Heart (tissue), 3 donors: Measurements from ENCODE around the genes ELL3, WDR76, FRMD5 and CTDSPL2.

DNA sequence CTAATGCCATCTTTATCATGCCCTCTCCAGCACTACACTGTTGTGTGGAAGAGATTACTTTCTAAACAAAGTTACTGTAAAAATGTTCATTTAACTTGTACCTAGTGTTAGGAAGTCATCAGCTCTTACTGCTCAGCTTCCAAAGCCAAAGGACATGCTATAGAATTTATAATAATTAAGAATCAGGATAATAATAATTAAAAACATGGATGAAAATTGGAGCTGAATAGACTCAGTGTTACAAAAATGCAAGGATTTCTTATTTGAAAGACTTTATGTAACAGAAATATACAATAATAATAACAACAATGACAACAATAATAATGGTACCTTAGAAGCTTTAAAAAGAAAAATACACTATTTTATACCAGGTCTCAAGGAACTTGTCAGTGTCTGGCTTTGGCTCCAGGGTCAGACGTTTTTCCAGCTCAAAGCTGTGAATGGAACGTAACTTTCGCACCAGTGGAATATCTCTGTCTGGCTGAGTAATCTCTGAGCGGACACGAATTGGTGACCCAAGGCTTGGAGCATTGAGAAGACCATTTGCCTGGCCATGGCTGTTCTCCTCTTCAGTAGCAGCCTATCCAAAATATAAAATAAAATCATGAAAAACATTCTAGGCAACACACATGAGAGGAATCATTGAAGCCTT is 39.9 kb upstream of the CDAN1 start:
- RAMPAGE, long total RNA, 2 experiments, result no peak in any of the 2 experiments

- RAMPAGE, long total RNA, 2 experiments, result no peak in any of the 2 experiments
Measured at GRCh38 chr15:43009317-43009524, 88.6 kb upstream of the TTBK2 start.

- RAMPAGE, long total RNA, 2 experiments, result no peak in any of the 2 experiments
Measured at GRCh38 chr15:43270493-43271416, 4.0 kb upstream of the TGM5 start.

- RAMPAGE, long total RNA, 2 experiments, result no peak in any of the 2 experiments
Measured at GRCh38 chr15:43293206-43293843, 8.7 kb downstream of the TGM7 start.

- RAMPAGE, long total RNA, 2 experiments, result no peak in any of the 2 experiments
Measured at GRCh38 chr15:43352811-43353152, 18.1 kb downstream of the ZSCAN29 start.

GRCh38 chr15:43510521-43511446 is 6.6 kb upstream of the MAP1A start:
- RAMPAGE, long total RNA, 2 experiments, result start-site peak on the plus strand in 1 of 2 experiments, at chr15:43510951-43510956 at its widest, 551 reads per replicate

DNA sequence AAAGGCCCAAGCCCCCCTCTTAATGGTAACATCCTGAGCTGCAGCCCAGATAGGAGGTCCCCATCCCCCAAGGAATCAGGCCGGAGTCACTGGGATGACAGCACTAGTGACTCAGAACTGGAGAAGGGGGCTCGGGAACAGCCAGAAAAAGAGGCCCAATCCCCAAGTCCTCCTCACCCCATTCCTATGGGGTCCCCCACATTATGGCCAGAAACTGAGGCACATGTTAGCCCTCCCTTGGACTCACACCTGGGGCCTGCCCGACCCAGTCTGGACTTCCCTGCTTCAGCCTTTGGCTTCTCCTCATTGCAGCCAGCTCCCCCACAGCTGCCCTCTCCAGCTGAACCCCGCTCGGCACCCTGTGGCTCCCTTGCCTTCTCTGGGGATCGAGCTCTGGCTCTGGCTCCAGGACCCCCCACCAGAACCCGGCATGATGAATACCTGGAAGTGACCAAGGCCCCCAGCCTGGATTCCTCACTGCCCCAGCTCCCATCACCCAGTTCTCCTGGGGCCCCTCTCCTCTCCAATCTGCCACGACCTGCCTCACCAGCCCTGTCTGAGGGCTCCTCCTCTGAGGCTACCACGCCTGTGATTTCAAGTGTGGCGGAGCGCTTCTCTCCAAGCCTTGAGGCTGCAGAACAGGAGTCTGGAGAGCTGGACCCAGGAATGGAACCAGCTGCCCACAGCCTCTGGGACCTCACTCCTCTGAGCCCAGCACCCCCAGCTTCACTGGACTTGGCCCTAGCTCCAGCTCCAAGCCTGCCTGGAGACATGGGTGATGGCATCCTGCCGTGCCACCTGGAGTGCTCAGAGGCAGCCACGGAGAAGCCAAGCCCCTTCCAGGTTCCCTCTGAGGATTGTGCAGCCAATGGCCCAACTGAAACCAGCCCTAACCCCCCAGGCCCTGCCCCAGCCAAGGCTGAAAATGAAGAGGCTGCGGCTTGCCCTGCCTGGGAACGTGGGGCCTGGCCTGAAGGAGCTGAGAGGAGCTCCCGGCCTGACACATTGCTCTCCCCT is 10.6 kb downstream of the MAP1A start:
- RAMPAGE, long total RNA, 2 experiments, result no peak in any of the 2 experiments

DNA sequence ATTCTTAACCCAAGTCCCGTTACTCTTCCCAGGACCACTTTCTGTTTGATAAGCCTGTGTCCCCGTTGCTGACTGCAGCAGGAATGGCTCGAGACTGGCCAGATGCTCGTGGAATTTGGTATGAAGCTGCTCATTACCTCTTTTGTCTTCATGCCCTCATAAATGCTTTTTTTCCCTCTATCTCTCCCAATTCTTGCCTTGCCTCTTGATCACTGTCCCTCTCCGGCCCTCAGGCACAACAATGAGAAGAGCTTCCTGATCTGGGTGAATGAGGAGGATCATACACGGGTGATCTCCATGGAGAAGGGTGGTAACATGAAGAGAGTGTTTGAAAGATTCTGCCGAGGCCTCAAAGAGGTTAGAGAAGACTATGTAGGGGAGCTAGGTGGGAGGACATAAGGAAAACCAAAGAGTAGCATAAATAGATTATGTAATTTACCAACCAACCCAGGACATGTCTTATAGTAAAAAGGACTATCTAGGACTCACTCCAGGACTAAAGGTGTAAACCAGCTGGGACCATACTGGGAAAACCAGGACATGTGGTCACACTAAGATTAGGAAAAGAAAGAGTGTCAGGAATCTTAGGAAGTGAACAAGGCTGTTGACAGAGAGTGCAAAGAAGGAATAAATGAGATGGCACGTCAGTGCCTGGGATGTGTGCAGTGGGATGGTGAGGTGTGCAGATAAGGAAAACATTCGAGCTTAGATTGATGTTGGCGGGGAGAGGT is 2.5 kb downstream of the CKMT1B start:
- RAMPAGE, long total RNA, 2 experiments, result no peak in any of the 2 experiments

DNA sequence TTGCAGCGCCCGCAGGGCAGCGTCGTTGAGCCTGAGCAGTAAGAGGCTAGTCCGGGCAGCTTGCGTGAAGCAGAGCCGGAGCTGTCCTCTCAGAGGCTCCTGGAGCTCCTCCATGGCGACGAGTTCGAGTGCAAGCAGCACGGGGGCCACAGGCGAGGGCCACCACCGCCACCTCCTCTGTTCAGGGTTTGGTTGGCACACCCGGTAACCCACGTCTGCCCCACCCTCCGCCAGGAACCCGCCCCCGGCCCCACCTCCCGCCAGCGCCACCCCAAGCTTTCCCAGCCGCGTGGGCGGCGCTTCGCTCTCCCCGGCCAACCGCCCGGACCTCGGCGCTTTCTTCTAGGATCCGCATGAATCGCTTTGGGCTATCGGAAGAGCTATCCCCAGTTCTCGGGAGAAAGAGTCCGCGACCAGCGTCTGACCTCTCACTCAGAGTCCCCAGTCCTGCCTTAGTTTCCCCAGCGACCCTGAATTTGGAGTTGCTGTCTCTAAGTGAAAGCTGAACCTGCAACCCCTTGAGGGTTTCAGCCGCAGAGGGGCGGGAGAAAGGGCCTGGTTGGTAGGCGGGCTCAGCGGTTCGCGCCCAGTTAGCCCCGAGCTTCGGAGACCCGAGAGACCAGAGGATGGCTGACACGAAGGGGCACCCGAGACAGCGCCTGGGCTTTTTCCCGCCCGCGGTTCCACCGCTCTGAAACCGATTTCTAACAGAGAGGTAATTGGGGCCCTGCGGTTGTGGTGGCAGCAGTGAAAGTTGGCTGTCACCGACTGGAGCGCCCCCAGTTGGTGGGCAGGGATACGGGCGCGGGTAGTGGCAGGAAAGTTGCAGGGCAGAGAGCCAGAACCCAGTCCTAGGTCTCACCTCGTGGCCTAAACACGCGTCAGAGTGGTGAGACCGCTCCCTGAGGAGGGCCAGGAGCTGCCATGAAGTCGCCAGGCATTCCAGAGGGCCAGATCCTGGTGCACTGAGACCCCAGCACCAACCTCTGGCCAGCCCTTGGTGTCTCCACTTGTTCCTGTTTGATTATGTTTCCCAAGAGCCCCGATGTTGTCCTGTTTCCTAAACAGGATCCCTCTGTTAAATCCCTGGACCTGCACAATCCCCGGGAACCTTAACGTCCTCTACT is at the start of gene ELL3:
Gene ELL3 (minus strand): TSS at position 179 of the 1,127 bp plus-strand sequence.
- RAMPAGE, long total RNA, 2 experiments, result start-site peak on the minus strand in 1 of 2 experiments, centred at position 205 of the sequence, 5 reads per replicate

- RAMPAGE, long total RNA, 2 experiments, result start-site peak on the plus strand in 2 of 2 experiments, at chr15:43826960-43827024 at its widest, 30 to 421 reads per replicate
Measured at GRCh38 chr15:43826782-43827277, at the start of gene WDR76. Gene WDR76 (plus strand): TSS chr15:43827002.

DNA sequence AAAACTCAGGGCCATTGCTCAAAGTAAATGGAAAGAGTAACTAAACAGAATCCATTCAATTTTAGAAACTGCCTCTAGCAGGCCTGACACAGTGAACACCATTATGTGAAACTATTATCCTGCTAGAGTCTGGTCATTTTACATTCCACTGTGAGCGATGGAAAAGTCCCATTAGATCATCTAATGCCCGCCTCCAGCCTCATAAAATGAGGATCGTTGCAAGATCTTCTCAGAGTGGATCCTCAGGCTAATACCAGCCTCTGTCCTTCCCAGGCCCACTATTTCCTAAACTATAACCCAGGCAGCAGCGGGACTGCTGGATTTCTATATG is 107.7 kb downstream of the WDR76 start:
- RAMPAGE, long total RNA, 2 experiments, result no peak in any of the 2 experiments

GRCh38 chr15:43977104-43977303 is 150.2 kb downstream of the WDR76 start:
- RAMPAGE, long total RNA, 2 experiments, result no peak in any of the 2 experiments

DNA sequence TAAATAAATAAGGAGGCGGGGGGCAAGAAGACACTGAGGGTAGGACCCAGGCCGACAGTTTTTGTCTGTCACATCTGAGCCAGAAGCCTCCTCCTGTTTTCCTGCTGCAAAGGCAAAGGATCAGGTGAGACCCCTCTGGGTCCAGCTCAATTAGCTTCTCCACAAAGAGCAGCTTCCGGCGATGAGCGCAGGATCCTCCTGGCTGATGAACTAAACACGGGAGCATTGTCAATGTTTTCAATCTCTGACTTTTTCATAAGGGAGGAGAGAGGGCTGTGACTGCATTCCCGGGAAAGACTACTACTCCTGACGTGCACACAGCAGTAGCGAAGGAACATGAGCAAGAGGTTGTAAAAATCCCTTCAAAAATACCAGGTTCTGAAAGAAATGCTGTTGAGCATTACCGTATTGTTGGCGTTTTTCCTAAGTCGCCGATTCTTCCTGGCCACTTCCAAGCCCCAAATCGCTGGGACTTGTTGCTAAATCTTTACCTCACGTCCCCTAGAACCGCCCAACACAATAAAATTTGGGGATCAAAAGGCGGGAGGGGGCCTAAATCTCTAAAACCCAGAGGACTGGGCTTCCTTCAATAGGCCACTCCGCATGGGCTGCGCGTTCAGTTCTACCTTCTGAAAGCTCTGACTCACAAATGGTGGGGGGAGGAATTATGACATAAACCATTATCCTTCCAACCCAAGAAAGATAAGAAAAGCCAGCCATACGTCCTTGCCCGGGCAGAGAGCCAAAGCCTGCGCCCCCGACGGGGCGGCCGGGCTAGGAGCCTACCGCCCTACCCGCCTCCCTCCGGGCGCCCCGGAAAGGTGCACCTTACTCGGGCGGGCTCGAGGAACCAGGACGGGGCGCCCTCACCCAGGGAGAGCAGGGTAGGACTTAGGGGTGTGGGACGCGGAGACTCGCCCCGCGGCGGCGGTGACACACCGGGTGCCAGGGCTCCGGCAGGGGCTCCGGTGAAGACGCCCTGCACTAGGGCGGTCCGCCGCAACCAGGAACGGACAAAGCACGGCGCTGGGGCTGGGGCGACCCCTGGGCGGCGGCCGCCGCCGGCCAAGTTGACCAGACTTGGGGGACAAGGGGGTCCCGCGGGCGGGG is 893 bp downstream of the FRMD5 start:
- RAMPAGE, long total RNA, 2 experiments, result no peak in any of the 2 experiments

DNA sequence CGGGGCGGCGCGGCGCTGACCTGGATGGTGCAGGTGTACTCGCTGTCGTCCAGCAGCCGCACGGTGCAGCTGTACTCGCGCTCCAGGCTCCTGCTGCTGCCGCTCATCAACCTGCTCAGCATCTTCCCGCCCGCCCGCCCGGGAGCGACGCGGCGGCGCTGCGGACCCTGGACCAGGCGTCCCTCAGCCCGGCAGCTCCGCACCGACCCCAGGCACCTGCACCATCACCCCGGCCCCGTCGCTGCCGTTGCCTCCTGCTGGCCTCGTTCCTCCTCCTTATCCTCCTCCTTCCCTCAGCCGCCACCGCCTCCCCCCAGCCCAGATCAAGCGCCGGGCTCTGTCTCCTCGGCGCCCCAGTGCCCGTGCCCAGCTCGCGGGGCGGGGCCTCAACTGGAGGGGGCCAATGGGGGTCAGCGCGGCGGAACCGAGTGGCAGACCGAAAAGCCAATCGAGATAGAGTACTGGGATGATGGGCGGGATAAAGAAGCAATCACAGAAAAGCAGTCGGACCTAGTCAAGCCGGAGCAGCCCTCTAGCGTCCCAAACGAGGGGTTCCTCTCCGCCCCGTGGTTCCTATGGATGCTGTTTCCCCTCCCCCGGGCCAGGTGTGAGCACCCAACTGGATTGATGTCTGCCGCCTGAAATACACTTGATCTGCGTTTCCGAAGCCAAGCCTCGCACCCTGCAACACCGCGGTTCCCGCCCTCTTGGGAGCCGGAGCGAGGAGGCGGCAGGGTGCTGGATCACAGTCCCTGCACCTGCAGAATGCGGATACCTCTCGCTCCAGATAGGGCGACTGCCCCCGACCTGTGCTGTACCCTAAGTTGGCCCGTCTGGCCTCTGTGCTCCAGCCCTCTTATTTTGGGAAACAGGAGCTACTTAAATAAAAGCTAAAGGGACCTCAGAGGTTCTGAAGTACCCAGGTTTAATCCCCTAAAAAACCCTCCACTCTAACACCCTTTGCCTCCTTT is at the start of gene FRMD5:
Gene FRMD5 (minus strand): TSS at position 339 of the 971 bp plus-strand sequence.
- RAMPAGE, long total RNA, 2 experiments, result no peak in any of the 2 experiments

GRCh38 chr15:44427495-44428226 is at the start of gene CTDSPL2:
Gene CTDSPL2 (plus strand): TSS chr15:44427629.
- RAMPAGE, long total RNA, 2 experiments, result start-site peak on the plus strand in 2 of 2 experiments, at chr15:44427605-44427646 at its widest, 2,101 to 2,845 reads per replicate

GRCh38 chr15:44676558-44677203 is 13.2 kb upstream of the SPG11 start:
- RAMPAGE, long total RNA, 2 experiments, result no peak in any of the 2 experiments

- RAMPAGE, long total RNA, 2 experiments, result no peak in any of the 2 experiments
Measured at GRCh38 chr15:44716715-44717172, 5.4 kb downstream of the B2M start.

DNA sequence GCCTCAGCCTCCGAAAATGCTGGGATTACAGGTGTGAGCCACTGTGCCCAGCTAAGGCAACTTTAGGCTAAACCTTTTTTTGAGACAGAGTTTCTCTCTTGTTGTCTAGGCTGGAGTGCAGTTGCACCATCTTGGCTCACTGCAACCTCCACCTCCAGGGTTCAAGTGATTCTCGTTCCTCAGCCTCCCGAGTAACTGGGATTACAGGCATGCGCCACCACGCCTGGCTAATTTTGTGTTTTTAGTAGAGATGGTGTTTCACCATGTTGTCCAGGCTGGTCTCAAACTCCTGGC is 8.8 kb downstream of the B2M start:
- RAMPAGE, long total RNA, 2 experiments, result no peak in any of the 2 experiments

GRCh38 chr15:44724681-44725269 is 11.6 kb upstream of the TRIM69 start:
- RAMPAGE, long total RNA, 2 experiments, result no peak in any of the 2 experiments

DNA sequence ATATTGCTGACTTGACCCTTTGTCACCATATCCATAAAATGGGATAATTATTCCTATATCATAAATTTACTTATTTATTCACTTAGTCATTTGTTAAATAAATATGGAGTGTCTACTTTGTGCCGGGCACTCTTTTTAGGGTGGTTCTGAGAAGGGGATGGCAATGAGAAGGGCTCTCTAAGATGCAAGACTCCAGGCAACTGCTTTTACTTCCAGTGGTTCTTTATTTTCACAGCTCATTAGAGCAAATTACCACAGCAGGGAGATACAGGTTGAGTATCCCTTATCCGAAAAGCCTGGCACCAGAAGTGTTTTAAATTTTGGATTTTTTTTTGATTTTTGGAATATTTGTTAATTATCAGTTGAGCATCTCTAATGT is 9.4 kb upstream of the TRIM69 start:
- RAMPAGE, long total RNA, 2 experiments, result no peak in any of the 2 experiments